GM19240 (cell line): ENCODE measurements around the gene ESYT2.

DNA sequence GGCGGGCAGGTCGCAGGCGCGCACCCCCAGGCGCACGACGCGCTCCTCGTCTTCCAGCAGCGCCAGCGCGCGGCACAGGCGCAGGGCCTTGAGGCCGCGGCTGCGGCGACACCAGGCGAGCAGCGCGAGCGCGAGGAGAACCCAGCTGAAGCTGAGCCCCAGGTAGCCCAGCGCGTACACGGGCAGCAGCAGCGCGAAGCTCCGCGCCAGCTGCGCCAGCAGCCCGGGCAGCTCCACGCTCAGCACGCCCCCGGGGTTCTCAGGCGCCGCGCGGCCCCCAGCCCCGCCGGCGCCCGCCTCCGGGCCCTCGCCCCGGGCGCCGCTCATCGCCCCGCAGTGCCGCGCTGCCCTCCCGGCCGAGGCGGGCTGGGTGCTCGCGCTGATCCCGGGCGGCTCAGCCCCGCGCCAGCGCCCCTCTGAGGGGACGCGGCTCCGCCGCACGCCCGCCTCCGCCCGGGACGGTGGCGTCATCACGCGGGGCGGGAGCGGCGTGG, at the start of gene ESYT2:
Gene ESYT2 (minus strand): TSS at position 418 of the 494 bp plus-strand sequence.
- RRBS, result 2% methylated on average over 35 of the region's 77 CpGs

- RRBS, result no CpG with 5 or more reads among the region's 4 CpGs
Observed at GRCh38 chr7:158858944-158859337, 2.6 kb downstream of the DYNC2I1 start.

- RRBS, result no CpG with 5 or more reads among the region's 4 CpGs
Observed at GRCh38 chr7:158911848-158912047, 55.4 kb downstream of the DYNC2I1 start.

- RRBS, result no CpG with 5 or more reads among the region's 2 CpGs
Observed at GRCh38 chr7:158939033-158939776, 82.8 kb downstream of the DYNC2I1 start.

DNA sequence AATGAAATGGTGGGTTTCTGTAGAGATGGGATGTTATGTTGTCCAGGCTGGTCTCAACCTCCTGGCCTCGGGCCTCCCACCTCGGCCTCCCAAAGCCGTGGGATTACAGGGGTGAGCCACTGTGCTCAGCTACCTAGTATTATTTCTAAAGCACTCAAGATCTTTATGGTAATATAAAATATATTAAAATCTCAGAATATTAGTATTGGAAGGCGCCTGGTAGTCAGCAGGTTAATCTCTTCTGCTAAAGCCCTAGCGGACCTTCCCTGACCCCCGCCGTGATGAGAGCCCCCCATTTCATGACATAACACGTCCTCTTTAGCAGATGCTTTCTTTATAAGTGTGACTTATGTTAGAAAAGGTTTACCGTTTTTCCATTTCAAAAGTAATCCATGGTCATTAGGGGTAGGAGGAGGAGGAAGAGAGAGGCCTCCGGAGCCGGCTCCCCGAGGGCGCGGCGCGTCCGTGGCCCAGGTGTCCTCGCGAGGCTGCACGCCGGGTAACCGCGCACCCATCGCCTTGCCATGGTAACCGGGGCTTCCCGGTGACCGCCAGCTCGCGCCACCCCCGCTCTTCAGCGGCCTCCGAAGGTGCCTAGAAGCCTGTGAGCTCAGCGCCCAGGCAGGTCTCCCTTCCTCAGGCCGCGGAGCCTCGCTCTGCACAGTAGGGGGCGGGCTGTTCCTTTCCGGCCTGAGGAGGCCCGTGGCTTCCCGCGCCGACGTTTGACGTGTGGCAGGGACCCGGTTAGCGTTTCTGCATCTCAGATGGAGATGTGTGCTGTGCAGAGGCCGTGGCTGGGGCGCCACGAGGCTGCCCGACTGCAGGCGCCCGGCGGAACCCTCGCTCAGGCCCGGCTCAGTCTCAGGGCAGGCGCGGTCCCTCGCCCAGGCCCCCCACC, 116.9 kb downstream of the DYNC2I1 start:
- RRBS, result 92% methylated on average over 27 of the region's 58 CpGs

DNA sequence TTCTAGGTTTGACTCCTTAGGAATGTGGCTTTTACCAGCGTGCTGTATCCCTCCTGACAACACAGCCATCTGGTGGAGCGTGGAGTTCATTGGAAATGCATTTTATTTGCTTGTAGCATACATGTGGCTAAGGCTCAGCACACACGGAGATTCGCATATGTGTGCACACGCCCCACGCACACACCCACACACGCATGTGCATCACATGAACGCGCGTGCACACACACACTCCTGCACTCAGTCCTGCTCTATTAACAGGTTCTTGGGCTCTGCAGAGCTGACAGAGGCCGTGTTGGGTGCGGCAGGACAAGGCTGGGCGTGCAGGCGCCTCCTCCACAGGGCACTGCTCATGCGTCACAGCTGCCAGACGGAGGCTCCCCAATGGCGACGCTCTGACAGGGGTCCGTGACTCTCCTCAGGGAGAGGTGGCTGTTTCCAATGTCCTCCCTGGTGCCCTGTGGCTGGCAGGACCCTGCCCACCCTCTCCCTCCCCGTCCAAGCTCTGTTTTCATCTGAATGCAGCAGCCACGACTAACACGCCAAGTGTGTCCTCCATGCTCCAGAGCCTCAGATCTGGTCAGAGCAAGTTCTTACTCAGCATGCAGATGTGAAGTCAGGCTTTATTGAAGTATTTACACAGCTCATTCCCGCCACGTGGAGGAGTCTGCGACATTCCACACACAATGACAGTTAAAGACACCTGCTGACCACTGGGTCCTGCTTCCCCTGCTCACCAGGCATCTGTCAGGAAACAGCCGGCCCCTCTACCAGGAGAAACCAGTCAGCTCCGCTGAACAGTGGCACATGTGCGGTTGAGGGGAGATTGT, 116.9 kb downstream of the VIPR2 start:
- RRBS, result no CpG with 5 or more reads among the region's 28 CpGs

DNA sequence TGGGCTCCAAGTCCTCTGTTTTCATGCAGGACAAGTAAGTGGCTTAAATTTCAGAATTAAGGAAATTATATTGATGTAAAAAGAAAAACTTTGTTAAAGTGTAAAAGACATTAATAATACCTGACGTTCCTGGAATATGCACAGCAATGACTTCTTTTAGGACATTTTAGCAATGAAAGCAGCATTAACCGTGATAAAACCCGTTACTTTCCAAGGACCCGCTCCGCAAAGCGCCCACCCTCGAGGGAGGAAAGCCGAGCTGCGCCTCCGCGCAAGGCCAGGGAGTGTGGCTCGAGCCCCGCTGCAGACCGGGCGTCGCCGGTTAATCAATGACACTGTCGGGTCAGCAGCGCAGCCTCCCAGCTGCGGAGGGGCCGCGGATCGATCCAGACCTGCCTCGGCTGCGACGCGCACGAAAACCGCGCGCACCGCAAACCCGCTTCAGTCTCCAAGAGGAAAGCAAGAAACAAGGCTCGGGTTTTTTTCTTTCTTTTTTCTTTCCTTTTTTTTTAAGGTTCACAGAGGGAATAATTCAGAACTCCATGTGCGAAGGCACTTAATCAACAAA, 956 bp downstream of the VIPR2 start:
- RRBS, result no CpG with 5 or more reads among the region's 35 CpGs

DNA sequence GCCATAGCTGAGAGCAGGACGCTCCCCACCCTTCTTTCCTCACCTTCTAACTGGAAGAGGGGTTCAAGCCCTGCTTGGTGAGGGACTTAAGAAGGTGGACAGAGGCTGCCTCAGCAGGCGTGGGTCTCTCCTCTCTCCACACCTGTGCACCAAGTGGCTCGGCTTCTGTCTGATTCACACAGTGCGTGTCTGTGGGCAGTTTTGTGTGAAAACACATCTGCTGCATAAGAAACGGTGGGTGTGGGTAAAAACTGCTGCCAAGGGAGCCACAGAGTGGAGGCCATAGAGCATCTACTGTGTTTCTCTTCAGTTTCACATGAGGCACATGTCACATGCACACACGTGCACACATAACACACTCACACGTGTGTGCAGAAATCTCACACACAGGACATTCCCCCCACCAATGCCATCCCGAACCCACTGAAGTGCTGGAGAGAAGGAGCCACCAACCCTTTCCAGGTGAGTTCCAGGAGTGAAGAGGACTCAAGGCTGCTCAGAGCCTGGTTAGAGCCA, 53.7 kb upstream of the VIPR2 start:
- RRBS, result no CpG with 5 or more reads among the region's 8 CpGs